Colon Carcinoma Metastatic in the Brain (tissue), 2 donors: ENCODE data around the genes SELENOP and ZNF131.

DNA sequence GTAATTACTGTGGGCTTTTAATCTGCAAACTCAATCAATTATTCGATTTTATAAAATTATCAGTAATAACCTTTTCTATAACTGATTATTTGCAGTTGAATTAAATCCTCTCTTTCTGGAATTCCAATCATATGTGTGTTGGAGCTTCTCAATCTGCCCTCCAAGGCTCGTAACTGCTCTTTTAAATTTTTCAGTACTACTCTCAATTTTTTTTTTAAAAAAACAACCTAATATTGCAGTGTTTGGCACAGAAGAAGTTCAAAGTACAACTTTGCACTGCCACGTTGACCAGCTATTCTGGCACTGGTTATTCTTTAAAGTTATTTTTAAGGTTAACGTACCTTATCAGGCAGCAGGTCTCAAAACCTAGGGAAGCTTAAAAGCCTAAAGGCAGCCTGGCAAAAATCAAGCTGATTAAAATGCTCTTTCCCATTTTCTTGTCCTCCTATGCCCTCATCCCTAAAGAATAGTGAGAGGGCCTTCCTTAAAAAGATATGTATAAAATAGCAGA is 120.5 kb downstream of the GHR start:
- PRO-cap, 2 experiments = no peak in any of the 2 experiments

DNA sequence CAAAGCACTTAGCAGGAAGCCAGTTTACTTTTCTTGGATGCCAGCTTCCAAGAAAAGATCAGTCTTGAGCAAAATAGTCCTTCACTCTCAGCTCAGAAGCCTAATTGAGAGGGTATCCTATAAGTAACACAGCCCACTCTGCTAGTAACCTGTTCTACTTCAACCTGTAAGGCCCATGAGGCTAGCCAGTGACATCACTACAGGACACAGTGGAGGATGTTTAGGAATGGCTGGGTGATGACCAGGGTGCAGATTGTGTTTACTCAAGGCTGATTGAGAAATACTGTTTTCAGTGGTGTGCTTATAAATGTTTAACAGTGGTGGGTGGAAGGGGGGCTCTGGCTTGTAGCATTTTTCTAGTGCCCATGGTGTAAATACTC is 159.9 kb upstream of the CCDC152 start:
- PRO-cap, 2 experiments = no peak in any of the 2 experiments

DNA sequence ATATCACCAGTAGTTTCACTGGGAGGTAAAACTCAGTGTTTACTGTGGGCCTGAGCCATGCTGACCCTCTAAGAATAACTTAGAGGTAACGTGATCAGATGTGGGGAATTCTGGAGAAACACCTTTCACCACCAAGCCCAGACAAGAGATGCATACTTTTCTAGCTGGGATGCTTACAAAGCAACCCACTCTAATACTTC is 129.9 kb upstream of the CCDC152 start:
- PRO-cap, 2 experiments = no peak in any of the 2 experiments

GRCh38 chr5:42646245-42646838 is 110.3 kb upstream of the CCDC152 start:
- PRO-cap, 2 experiments = no peak in any of the 2 experiments

DNA sequence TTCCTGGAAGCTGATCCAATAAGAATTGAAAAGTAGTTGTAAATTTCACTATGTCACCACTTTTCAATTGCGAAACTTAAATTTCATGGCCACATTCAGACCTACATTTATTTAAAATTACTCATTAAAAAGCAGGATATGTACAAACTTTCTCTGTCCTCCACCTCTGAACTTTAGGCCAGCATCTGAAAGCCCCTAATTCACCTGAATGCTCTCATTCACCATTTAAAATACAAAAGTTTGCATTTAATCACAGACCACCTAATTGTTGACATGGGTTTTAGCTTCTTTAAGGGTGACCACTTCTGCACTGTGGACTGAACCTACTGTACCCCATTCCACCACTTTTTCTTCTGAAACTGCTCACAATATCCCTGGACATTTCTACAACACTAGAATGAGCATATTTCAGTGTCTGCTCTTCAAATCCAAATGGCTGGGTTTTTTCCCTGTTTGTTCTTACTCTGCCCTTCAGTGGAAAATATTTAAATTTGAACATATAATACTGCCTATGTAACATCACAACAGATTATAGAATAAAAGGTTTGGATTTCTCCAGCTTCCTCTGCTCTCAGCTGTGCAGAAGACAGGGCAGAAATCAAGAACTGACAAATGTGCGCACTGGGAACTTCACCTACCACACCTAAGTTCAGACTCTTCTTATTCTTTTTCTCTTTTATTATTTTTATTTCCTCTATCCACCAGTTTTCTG is 509 bp downstream of the SELENOP start:
- PRO-cap, 2 experiments = no peak in any of the 2 experiments

GRCh38 chr5:42811739-42812568 is at the start of gene SELENOP:
TSS of gene SELENOP (minus strand) at chr5:42811892.
- PRO-cap, 2 experiments = peak in 2 of 2 experiments; most common minus-strand start chr5:42811892 (in 2)

DNA sequence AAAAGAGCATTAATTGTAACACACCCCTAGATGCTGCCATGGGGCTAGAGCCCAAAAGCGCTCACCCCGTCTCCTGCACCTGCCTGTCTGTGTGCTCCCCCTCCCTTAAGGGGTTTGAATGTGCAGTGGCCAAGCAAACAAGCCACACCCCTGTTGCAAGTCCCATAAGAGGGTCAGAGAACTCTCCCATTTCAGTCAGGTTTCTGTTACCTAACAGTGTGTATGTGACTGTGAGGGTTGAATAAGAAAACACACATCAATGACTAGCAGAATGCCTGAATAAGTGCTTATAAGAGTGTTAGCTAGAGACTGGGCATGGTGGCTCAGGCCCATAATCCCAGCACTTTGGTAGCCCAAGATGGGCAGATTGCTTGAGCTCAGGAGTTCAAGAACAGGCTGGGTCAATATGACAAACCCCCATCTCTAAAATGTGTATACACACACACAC is 14.1 kb upstream of the SELENOP start:
- PRO-cap, 2 experiments = no peak in any of the 2 experiments

GRCh38 chr5:42982066-42982311 is 58.1 kb downstream of the ANXA2R start:
- PRO-cap, 2 experiments = no peak in any of the 2 experiments

DNA sequence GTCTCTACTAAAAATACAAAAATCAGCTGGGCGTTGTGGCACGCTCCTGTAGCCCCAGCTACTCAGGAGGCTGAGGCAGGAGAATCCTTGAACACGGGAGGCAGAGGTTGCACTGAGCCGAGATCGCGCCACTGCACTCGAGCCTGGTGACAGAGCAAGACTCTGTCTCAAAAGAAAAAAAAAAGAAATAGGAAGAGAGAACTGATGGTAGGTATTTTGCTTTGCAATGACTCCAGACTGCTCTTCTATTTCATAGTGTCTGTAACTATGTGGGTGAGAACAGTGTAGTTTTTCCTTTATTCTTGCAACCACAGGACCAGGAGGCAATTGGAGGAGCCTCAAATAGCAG is 49.8 kb downstream of the ANXA2R start:
- PRO-cap, 2 experiments = no peak in any of the 2 experiments

DNA sequence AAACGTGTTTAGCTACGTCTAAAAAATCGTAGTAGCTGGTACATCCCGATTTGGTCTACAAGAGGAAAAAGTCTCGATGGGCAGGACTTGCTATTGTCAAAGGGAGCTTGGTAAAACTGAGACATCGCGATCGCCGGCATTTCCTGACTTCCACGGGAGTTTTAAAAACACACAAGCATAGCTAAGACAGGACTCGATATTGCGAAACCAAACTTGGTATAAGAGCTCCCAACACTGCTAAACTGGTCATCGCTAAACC is 1.2 kb upstream of the ANXA2R start:
- PRO-cap, 2 experiments = no peak in any of the 2 experiments

DNA sequence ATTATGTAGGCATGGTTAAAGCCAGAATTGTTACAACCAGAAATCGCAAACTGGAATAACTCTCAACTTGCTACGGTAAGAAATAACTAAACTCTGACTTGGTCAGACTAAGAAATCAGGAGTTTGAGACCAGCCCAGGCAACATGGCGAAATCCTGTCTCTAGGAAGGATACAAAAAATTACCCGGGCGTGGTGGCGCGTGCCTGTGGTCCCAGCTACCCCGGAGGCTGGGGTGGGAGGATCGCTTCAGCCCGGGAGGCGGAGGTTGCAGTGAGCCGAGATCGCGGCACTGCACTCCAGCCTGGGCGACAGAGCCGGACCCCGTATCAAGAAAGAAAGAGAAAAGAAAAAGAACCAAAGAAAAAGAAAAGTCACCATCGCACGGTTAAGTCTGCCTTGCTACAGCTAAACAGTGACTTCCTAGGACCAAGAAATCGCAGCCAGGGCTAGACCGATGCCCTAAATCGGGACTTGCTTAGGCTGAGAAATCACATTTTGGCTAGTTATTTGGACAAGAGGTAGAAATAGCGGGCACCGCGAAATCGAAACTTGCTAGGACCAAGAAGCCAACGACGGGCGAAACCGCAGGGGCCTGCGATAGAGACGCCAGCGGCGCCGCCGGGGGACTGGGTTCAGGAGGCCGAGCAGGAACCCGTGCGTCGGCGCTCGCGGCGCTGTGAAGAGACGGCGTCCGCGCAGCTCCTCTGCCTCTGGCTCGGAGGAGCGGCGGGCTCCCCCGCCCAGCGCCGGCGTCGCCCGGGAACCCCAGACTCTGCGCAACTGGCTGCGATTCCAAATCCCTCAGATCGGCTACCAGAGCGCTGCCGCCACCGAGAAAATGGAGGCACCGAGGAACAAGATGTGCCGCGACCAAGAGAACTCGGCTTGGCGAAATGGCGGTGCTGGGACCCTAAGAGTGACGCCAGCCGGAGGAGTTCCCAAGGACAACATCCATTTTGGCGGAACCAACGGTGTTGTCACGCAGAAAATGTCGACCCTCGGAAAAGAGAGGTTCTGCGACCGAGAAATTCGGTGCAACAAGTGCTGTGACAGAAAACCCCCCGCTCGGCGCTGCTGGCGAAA is 26.0 kb upstream of the ANXA2R start:
- PRO-cap, 2 experiments = peak in 2 of 2 experiments; most common plus-strand start position 218 of the sequence (in 1); most common minus-strand start position 178 of the sequence (in 1)

GRCh38 chr5:43120642-43121274 is at the start of gene ZNF131:
TSS of gene ZNF131 (plus strand) at chr5:43120914.
- PRO-cap, 2 experiments = peak in 2 of 2 experiments; most common plus-strand start chr5:43121167 (in 2); most common minus-strand start chr5:43120930 (in 1)

DNA sequence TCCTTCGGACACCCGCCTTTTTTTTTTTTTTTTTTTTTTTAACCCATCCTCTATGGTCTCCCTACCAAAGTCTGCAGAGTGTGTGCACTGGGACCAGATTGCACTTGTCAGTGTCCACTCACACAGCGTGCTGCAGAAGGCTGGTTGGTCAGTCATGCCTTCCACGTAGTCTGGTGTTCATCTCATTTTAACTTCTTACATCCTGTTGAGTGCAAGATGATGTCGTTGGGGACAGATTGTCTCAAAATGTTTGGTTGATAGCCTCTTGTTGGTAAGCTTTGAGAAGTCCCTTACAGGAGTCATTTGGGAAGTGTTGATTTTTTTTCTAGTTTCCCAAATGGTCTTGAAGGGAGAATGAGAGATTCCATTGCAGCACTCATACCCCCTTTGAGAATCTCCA is 1.5 kb downstream of the ZNF131 start:
- PRO-cap, 2 experiments = peak in 1 of 2 experiments; most common minus-strand start position 172 of the sequence (in 1)

DNA sequence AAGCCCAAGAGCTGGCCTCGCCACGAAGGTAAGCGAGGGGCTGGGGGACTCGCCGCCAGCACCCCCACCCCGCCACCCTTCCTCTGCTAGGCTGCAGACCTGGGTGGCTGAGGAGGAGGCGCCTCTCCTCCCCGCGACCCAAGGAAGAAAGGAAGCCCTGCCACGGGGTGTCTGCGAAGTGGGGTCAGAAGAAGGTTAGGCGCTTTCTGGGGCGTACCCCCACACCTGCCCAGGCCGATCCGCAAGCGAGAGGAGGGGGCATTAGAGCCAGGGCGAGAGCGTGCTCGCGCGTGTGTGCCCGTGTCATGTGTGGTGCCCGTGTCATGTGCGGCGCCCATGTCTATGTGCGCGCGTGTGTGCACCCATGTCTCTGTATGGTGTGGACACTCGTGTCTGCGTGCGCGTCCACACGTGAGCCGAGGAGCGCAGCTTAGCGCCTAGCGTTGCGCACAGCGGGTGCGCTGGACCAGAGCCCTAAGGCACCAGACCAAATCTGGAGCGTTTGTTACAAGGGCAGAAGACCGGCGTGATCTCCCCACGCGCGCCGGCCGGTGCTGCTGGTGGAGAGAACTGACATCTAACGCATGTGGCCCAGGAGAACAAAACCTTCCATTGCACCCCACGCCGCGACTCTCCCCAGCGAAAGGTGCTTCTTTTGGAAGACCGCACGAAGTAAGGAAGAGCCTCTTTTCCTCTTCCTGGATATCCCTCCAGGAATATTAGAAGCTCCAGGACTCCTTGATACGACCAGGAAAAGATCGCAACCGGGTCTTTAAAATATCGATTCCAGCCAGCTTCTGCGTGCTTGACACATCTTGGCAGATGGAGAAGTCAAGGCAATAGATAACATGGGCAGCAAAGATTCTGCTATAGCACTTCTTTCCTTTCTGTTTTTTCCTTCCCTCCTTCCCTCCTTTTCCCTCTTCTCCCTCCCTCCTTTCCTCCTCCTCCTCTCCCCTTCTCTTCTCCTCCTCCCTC is 648 bp downstream of the NIM1K start:
- PRO-cap, 2 experiments = no peak in any of the 2 experiments

DNA sequence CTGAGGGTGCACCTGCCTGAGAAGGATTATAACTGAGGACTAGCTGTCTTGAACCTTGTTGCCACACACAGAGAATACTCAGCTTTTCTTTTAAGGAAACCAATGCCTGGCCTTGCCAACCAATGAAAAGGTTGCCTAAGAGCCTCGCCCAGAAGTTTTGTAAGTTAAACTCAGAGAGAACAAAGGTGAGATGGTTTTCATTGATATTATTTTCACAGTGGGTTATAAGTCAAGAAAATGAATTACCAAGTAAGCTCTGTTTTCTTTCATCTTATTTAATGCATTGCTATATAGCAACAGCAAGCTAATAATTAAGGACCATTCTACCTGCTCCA is 45.0 kb downstream of the NIM1K start:
- PRO-cap, 2 experiments = no peak in any of the 2 experiments

- PRO-cap, 2 experiments = peak in 1 of 2 experiments; most common plus-strand start chr5:43483410 (in 1)
Measured at GRCh38 chr5:43483152-43483749, 414 bp downstream of the TMEM267 start.

GRCh38 chr5:43555762-43556529 is 931 bp downstream of the PAIP1 start:
- PRO-cap, 2 experiments = peak in 2 of 2 experiments; most common plus-strand start chr5:43556495 (in 2); most common minus-strand start chr5:43556383 (in 1)

DNA sequence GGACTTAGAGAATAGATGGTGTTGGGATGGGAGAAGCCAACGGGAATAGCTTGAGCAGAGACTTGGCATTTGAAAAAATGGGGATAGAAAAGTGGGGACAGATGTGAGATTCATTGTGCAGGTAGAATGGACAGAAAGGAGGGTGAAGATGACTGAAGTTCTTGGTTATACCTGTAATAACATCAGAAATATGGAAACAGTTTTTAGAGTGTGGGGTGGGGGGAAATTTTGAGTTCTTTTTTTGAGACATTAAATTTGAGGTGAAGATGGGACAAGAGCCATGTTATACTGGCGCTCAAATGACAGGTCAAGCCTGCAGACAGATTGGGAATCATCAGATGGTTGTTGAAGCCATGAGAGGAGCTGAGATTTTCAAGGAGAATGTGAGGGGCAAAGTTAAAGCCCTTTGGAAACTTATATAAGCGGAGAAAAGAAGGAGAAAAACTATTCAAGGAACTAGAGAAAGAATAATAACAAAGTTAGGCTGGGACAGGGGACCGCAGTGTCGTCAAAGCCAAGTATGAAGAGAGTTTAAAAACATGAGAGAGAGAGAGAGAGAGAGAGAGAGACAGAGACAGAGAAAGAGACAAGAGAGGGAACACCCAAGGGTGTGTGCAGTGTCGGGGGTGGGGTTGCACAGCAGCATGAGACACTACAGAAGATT is 74.0 kb downstream of the NNT start:
- PRO-cap, 2 experiments = no peak in any of the 2 experiments

DNA sequence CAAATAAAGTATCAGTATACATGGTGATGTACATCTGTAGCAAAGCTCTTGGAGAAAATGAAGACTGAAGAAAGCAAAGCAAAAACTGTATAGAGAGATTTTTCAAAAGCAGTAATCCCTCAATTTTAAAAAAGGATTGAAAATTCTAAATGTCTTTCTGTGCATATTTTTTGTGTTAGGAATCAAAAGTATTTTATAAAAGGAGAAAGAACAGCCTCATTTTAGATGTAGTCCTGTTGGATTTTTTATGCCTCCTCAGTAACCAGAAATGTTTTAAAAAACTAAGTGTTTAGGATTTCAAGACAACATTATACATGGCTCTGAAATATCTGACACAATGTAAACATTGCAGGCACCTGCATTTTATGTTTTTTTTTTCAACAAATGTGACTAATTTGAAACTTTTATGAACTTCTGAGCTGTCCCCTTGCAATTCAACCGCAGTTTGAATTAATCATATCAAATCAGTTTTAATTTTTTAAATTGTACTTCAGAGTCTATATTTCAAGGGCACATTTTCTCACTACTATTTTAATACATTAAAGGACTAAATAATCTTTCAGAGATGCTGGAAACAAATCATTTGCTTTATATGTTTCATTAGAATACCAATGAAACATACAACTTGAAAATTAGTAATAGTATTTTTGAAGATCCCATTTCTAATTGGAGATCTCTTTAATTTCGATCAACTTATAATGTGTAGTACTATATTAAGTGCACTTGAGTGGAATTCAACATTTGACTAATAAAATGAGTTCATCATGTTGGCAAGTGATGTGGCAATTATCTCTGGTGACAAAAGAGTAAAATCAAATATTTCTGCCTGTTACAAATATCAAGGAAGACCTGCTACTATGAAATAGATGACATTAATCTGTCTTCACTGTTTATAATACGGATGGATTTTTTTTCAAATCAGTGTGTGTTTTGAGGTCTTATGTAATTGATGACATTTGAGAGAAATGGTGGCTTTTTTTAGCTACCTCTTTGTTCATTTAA is 101.8 kb downstream of the NNT start:
- PRO-cap, 2 experiments = no peak in any of the 2 experiments

DNA sequence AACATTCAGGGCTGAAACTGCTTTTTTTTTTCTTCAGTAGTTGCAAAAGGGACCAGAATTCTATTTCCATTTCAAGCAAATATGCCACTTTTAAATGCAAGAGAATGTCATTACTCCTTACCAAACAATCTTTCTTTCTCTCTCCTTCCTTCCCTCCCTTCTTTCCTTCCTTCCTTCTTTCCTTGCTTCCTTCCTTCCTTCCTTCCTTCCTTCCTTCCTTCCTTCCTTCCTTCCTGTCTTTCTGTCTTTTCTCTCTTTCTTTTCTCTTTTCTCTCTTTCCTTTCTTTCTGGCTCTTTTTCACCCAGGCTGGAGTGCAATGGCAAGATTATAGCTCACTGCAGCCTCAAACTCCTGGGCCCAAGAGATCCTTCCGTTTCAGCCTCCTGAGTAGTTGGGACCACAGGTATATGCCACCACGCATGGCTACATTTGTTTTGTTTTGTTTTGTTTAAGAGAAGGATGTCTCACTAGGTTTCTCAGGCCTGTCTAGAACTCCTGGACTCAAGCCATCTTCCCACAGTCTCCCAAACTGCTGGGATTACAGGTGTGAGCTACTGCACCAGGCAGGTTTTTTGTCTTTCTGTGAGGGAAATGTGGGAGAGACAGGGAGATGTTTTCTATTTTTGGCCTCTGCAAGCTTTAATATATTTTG is 87.0 kb downstream of the FGF10 start:
- PRO-cap, 2 experiments = no peak in any of the 2 experiments